Metastatic Liver Carcinoma in the Adrenal Gland (tissue), 2 donors: ENCODE measurements around the genes HSPA8, GRAMD1B, OR10G7, VWA5A and HEPACAM.

- PRO-cap, 2 experiments, result no peak in any of the 2 experiments
These were observed 11.9 kb downstream of the CRTAM start for GRCh38 chr11:122850119-122850710.

GRCh38 chr11:123061115-123062257 lies at the start of gene HSPA8:
Gene HSPA8, minus strand, starts transcription at chr11:123062136.
- PRO-cap, 2 experiments, result peak in 2 of 2 experiments; most common minus-strand start chr11:123062139 (in 2)

- PRO-cap, 2 experiments, result no peak in any of the 2 experiments
These were observed 766 bp downstream of the CLMP start for GRCh38 chr11:123194300-123194663.

- PRO-cap, 2 experiments, result no peak in any of the 2 experiments
These were observed 900 bp upstream of the CLMP start for GRCh38 chr11:123195638-123196658.

- PRO-cap, 2 experiments, result no peak in any of the 2 experiments
These were observed 66.0 kb upstream of the GRAMD1B start for GRCh38 chr11:123364061-123364520.

DNA sequence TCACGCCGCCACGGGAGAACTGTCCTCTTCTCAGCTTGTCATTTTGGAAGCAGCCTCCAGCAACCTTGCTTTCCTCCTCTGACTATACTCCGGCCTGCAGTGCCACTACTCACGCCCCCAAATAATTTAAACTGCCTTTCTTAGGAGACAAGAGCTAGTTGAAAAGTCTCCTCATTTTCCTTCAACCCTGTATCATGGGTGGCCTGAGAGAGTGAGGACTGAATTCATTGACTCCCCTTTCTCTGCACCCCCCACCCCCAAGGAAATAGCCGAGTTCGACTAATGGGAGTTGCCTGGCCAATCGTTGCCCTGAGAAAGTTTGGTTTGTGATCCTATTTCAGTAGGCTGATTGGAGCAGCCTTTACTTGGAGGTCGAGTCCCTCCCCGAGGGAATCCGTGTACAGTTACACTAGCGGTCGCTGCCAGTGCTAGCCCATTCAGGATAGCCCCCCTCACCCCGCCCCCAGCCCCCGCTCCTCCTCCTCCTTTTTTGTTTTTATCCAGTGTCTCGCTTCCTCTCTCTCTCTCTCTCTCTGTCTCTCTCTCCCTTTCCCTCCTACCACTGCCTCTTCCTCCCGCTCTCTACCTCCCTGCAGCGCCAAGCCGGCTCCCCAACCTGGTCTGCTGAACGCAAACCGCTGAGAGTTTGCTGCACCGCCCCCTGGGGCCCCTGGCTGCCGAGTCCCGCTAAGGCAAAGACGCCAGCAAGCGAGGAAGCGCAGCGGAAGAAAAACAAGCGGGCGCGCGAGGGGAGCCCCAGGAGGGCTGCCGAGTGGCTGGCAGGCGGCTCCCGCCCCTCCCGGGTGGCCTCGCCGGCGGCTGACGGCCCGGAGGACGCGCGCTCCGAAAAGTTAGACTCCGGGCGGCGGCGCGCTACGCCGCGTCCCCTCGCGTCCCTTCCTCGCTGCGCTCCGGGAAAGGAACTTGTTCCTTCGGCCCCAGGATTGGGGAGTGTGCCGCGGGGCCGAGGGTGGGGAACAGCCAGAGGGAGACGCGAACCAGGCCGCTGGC lies at the start of gene GRAMD1B:
GRAMD1B (plus strand) TSS at position 524 of the 1,011 bp plus-strand sequence.
- PRO-cap, 2 experiments, result peak in 1 of 2 experiments; most common plus-strand start position 961 of the sequence (in 1)

DNA sequence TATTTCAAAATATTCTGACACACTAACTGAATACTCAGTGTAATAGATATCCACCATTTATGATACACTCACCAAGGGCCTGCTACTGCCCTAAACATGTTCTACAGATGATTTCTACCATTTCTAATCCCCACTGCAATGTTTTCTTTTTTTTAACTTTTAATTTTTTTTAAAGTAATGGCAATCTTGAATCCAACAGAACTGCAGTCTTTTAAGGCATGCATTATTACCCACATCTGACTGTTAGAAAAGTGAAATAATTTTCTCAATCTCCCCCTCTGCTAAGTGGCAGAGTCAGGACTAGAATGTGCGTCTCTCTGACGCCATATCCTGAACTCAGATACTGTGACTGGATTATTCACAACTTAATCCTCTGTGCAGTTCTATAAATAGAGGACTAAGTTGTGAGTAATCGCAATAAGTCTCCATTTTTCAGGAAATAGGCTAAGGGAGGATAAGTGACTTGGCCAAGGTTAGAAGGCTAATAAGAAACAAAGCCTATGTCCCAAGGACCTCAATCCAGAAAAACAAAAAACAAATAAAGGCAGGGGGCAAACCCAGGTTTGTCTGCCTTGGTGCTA lies 44.1 kb downstream of the GRAMD1B start:
- PRO-cap, 2 experiments, result no peak in any of the 2 experiments

DNA sequence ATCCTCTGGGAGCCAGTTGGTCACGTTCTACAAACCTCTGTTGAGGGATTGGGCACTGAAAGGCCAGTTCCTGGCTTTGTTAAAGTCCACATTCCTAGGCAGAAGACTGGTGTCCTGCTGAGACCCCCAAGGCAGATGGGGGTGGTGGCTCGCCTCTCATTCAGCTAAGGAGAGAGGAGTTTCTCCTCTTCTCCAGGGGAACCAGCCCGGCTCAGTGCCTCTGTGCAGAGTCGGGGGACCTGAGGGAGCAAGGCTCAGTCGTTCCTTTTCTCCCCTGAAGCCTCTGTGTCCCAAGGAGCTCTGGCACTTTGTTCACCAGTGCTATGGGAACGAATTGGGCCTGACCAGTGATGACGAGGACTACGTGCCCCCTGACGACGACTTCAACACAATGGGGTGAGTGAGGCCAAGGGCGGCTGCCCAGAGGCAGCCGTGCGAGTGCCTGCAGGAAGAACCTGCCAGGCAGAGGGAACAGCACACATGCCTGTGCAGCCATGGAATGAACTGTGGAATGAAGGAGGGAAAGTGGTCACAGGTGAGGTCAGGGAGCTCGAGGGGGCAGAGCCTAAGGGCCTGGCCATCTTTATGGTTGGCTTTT lies 51.2 kb downstream of the SCN3B start:
- PRO-cap, 2 experiments, result no peak in any of the 2 experiments

GRCh38 chr11:124041197-124041737 lies at the start of gene OR10G7:
Gene OR10G7, minus strand, starts transcription at chr11:124041325.
- PRO-cap, 2 experiments, result no peak in any of the 2 experiments

DNA sequence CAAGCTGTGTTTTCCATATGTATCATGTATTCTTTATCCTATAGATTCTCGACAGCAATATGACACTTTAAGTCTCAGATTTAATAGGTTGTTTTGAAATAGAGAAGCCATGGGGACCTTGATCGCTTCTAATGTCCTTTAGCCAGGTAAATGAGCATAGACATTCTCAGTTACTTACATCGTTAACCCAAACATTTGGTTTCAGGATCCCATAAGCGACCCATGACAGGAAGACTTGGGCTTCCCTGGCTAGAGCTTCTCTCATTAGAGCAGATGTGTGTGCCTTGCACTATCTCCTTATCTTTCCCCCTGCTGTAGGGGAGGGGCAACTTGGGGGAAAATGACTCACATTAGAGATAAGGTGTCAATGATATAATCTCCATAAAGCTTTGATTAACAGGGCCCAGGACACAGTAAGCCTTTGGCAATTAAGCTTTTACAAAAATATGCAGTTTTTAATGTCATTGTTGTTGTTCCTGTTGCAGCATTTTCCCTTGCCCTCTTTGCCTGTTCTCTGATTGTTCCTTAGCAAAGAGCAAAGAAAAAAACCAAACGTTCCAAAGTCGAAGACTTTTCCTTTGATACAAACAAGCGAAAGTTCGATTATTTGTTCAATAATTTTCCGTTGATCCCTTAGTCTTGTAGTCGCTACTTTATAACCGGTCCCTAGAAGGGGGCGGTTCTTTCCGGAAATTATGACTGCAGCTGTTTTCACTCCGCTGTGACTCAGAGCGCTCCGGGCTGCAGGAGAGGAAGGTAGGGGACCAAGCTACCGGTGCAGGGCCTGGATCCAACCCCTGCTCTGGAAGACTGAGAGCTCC lies at the start of gene VWA5A:
VWA5A (plus strand) TSS at position 724 of the 821 bp plus-strand sequence.
- PRO-cap, 2 experiments, result peak in 2 of 2 experiments; most common plus-strand start position 724 of the sequence (in 2)

DNA sequence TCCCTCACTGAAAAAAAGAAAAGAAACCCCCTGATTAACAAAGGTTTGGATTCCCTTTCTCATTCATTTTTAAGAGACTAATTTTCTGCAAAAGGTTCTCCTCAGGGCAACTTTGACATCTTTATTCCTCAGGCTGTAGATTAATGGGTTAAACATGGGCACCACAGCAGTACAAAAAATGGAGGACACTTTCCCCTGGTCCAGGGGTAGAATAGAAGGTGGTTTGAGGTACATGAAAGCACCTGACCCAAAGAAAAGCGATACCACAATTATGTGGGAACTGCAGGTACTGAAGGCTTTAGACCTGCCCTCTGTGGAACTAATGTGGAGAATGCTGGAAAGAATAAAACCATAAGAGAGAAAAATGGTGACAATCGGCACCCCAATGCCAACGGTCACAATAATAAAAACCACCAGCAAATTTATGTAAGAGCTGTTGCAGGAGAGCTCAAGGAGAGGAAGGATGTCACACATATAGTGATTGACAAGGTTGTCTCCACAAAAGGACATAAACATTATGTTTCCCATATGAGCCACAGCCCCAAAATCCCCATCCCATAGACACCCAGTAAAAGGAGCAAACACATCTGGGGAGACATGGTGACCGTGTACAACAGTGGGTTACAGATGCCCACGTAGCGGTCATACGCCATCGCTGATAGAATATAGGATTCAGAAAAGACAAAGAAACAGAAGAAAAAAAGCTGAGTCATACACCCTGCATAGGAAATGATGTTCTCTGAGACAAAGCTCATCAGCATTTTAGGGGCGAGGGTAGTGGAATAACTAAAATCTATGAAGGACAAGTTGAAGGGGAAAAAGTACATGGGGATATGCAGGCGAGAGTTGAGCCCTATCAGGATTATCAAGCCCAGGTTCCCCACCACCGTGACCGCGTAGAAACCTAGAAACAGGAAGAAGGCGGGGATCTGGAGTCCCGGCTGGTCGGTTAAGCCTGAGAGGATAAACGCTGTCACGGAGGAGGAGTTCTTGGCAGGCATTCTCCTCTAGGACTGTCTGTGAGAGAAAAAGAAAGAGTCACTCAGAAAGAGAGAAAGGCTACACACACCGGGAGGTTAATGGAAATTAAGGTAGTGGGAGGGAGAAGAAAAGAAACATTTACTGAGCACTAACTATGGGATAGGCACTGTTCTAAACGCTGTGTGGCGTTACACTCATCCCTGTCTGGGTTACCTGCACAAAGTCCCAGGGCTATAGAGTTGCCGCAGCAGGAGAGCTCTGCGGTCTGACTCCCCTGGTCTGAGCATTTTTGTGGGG lies 35.9 kb upstream of the OR8B8 start:
- PRO-cap, 2 experiments, result no peak in any of the 2 experiments

- PRO-cap, 2 experiments, result no peak in any of the 2 experiments
These were observed 6.9 kb downstream of the OR8B12 start for GRCh38 chr11:124536457-124537046.

GRCh38 chr11:124638180-124639173 lies 15.8 kb downstream of the TBRG1 start:
- PRO-cap, 2 experiments, result no peak in any of the 2 experiments

DNA sequence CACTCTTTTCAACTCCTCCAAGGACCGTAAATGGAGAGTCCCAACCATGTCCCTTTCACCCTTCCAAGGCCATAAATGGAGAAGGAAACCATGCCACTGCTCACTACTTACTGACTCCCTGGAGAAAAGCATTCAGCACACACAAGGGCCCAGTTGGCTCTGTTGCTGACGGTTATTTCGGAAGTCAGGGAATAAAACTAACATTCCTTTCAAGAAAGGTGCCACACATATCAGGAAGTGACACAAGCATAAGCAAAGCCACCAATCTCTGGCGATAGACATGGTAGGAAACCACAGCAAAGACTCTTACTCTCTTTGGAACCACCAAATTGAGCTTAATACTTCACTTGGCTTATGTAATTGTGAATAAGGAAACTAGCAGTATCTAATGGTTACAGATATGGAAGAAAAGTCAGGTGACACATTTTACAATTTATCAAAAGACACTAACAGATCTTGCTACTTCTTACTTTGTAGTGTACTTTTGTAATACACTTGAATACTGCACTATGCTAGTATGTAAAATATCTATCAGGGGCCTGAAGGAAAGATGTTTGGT lies 15.2 kb upstream of the ESAM start:
- PRO-cap, 2 experiments, result no peak in any of the 2 experiments

- PRO-cap, 2 experiments, result no peak in any of the 2 experiments
These were observed 7.9 kb downstream of the MSANTD2 start for GRCh38 chr11:124792276-124792763.

DNA sequence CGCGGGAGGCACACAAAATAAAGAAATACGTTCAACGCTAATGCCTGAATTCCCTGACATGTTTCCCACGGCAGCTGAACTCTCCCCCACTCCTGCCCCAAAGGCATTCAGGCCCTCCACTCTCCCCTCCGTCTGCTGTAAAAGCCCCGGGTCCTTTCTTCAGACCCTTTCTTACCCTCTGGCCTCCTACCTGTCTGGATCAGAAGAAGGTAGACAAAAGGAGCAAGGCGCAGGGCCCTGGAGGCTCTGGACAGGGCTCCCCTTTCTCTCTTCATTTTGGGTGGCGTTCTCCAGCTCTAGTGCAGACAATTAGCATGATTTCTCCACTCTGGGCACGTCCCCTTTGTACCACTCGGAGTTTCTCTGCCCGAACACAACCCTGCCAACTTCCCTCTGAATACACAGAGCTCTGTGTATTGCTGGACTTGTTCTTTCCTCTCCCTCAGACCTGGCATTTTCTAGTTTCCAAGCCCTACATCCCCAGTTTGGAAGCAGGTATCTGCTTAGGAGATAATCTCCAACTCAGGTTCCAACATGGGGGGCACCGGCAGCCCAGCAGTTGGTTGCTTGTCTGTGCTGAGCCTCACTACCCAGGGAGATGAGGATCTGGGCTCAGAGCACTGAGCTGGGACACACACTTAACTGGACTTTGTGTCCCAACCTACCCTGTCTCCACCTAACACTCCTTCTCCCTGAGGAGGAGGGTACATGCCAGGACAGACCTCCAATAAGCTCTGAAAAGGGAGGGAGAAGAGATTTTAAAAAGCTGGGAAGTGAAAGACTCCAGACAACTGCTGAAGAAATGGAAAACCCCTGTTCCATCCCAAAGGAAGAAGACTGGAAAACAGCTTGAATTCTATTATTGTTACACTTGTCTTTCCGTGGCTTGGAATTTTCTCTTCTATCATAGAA lies at the start of gene HEPACAM:
HEPACAM (minus strand) TSS at position 316 of the 912 bp plus-strand sequence.
- PRO-cap, 2 experiments, result no peak in any of the 2 experiments

DNA sequence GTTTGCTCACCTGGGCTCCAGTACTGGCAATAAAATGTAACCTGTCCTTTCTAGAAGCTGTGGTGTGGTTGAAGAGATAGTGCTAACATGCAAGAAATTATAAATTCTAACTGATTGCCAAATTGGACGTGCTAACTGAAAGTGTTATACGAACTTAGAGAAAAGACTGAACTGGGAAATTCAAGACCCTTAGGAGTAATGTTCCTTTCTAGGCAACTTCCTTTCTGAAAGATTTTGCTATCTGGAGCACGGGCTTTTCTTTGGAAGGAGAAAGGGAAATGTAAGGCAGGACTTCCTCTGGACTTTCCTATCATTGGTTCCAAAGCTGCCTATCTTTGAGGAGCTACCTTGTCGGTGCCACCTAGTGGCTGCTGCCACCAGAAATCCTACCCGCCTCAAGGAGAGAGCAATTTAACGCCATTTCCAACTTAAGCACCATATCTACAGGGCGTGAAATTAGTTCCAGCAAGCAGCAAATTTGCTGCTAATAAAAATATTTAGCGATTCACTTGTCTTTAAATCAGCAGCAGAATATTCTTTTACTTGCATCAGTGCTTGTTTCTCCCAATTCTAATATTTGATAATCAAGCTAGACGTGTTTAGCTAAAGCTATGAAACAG lies 12.7 kb upstream of the TMEM218 start:
- PRO-cap, 2 experiments, result peak in 2 of 2 experiments; most common minus-strand start position 226 of the sequence (in 2)

- PRO-cap, 2 experiments, result no peak in any of the 2 experiments
These were observed 89.4 kb downstream of the PKNOX2 start for GRCh38 chr11:125253913-125254390.

DNA sequence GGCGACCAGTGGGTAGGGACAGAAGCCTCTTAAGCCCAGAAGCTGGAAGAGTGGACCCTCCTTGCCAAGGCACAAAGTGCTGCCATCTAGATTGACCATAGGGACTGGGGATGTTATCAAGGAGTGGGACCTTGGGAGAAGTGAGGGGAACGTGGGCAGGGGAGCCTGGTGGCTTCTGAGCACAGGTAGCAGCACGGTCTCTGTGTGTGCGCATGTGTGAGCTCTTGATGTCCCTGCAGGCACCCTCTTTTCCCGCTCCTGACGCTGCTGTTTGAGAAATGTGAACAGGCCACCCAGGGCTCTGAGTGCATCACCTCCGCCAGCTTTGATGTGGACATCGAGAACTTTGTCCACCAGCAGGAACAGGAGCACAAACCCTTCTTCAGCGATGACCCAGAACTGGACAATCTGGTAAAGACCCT lies 110.7 kb downstream of the FEZ1 start:
- PRO-cap, 2 experiments, result no peak in any of the 2 experiments

GRCh38 chr11:125514271-125514884 lies 18.3 kb upstream of the FEZ1 start:
- PRO-cap, 2 experiments, result no peak in any of the 2 experiments